ENCODE data around the genes HYOU1 and CCDC153.

DNA sequence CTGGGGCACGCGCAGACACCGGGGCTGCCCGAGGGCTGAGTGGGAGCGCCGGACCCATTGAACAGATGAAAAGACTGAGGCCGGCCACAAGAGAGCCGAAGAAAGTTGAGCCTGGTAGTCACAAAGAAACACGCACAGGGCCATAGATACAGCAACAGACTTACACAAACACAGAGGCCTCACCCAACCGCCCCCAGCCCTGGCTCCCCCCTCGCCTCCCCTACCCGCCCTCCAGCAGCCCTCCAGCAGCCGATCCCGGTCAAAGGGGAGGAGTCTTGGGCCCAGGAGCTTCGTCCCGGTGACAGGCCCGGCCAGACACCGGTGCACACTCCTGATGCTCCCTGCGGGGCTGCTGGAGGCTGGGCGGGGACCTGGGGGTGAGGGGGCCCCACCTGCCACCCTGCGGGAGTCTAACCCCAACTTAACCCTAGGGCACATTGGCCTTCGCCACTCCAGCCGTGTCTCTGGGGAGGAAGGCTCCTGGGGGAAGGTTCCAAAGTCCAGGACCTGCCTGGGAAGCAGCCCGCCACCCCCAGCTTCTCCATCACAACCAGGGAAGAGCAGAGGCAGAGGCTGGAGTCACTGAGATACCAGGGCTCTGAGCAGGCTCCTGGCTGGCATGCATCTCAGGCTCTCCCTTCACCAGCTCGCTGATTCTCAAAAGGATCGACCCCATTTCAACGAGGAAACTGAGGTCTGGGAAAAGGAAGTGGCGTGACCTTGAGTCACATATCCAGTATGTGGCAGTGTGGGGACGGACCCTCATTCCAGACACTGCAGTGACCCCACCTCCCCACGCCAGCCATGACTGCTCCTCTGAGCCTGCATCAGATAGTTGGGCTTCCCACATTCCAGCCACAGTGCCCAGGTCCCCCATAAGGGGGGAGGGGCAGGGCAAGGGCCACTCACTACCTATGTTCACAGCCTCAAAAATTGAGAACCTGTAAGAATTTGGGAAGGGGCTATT, 14.5 kb downstream of the BCL9L start:
- PRO-cap = unidirectional peak, plus-strand start at position 314 of the sequence

GRCh38 chr11:119014718-119015104, 3.4 kb downstream of the RPS25 start:
- PRO-cap = no peak

- PRO-cap = bidirectional peak, plus-strand start at chr11:119029532, minus-strand start at chr11:119029412
These were observed 10.3 kb downstream of the TRAPPC4 start for GRCh38 chr11:119028515-119029707.

DNA sequence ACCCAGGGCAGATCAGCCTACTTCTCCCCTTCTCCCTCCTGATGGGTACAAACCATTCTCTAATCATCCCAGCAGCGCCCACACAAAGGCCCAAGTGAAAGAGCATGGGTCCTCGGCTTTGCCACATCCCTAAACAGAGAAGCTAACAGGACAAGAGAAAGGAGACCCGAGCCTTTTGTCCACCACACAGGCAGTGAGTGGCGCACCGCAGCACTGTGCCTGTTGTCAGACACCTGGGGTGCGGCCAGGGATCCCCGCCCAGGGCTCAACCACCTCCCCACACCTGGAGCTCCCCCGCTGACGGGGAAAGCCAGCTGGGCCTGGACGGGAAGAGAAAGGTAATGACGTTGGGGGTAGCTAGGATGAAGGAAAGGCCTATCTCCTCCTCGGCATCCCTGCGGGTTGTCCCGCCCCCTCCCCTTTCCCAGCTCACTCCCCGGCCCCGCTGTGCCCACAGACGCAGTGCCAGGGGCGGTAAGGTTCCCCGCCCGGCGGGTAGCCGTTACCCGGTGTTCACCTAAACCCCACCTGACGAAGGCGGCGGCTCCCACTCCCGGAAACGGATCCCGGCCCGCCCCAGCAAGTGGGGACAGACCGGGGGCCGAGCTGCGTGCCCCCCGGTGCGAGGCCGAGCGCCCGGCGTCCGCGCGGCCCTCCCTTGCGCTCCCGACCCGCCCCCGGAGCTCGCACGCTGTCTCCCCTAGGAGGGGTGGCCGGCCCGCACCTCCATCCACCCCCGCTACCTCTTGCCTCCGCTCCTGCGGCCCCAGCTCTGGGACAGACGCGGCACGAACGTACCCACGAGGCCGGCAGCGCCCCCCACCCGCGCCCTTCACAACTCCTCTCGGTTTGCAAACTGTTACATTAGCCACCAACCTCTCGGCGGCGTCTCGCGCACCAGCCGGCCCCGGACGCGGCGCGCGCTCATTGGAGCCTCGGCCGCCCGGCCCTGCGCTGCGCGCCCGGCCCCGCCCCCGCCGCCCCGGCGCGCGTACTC, at the start of gene HYOU1:
HYOU1 (minus strand) TSS at position 929 of the 997 bp plus-strand sequence.
- PRO-cap = unidirectional peak, minus-strand start at position 774 of the sequence; bidirectional peak, plus-strand start outside the sequence, minus-strand start at position 919 of the sequence

GRCh38 chr11:119091776-119092868, 3.1 kb downstream of the H2AX start:
- PRO-cap = no peak

- PRO-cap = no peak
These were observed 247 bp upstream of the H2AX start for GRCh38 chr11:119095537-119095887.

GRCh38 chr11:119107738-119108200, 625 bp downstream of the C2CD2L start:
- PRO-cap = no peak

GRCh38 chr11:119149408-119150101, 703 bp downstream of the ABCG4 start:
- PRO-cap = no peak

GRCh38 chr11:119175483-119175979, 7.0 kb downstream of the NLRX1 start:
- PRO-cap = no peak

DNA sequence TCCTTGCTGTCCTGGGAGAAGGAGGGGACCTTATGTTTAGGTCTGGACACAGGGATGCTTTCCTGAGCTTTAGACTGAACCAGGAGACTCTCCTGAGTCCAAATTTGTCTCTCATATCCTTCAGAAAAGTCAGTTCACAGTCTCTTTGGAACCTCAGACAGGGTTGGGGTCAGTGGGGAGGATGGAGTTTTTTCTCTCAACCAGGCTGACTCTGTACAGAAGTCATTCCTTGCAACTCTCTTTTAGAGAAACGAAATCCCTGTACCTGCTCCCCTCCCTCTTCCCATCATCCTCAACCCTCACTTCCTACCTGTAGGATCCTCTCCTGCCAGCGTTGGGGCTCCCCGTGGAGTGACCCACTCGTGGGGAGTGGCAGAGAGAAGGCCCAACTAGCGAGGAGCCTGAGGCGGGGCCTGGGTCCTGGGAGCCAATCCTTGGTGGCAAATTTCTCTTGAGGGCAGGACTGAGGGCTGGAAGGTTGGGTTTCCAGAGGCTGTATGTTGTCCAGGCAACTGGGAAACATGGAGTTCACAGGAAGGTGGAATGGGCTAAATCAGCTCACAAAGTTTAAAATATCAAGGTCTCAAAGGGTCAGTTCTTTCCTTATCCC, at the start of gene CCDC153:
CCDC153 (minus strand) TSS at position 353 of the 610 bp plus-strand sequence.
- PRO-cap = no peak

- PRO-cap = no peak
These were observed 595 bp downstream of the RNF26 start for GRCh38 chr11:119334831-119335413.

- PRO-cap = no peak
These were observed 2.7 kb downstream of the C1QTNF5 start for GRCh38 chr11:119337584-119338784.

- PRO-cap = no peak
These were observed 1.6 kb upstream of the MFRP start for GRCh38 chr11:119347961-119348613.

GRCh38 chr11:119361950-119362341, 15.4 kb upstream of the MFRP start:
- PRO-cap = no peak

DNA sequence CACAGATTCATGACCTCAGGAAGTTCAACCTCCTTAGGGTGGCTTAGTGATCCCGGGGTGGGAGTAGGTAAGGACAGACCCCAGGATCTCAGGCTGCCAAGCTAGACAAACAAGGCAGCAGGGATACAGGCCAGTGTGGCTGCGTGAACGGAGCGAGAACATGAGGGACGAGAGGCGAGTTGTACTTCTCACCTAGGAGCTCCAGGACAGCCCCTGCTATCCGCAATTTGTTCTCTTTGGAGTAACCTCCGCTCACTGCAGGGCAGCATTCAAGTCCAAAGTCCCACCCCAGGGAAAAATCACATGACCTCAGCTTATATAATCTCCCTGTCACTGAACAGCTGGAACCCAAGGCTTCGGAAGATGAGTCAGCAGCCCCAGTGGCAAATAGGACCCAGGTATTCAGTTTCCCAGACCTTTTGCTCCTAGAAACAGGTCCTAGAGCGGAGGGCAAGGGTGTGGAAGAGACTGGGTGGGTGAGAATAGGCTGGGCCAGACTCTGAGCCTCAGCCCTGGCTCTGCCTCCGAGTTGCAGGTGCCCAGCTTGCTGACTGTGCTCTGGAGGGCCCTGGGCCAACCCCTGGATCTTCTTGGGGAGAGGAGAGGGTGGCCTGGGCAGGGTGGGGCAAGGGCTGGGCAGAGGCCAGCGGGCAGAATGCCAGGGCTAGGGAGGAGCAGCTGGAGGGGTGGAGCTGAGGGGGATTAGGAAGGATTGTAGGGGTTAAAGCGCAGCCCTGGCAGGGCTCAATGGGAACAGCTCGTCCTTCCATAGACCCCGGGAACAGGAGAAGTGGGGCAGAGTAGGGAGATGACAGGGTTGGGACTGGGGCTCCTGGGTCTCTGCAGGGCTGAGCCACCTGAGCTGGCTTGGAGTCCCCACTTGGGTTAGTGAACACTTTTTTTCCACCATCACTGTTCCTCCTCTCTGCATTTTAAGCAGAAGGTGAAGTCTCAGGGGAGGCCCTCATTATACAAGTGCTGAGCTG, 13.0 kb downstream of the USP2 start:
- PRO-cap = no peak

DNA sequence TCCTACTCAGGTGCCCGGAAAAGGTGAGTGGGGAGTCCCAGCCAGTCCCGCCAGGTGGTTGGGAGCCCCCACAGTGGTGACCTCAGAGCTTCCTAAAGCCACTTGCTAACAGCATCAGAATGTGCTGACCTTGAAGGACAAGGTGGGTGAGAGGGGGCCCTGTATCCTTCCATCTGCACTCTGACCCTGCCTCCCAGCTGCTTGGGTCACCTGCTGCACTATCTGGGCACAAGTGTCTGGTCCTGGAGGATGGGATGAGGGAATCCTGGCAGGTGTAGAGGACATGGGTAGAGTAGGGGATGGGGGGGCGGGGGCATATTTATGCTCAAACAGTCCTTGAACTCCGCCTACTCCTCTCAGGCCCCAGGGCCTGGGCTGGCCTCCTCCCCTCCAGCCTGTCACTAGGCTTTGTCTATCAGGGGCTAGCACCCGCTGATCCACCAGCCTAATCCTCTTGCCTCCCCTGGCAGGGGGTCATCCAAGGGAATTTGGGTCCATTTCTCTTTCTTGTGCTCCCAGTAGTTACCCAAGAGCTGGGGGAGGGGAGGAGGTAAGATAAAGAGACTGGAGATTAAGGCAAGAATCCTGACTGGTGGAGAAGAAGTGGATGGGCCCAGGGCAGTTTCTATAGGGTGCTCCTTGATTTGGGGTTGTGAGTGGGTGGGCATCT, 3.3 kb downstream of the USP2 start:
- PRO-cap = no peak

- PRO-cap = no peak
These were observed 29.8 kb downstream of the NECTIN1 start for GRCh38 chr11:119699001-119699843.

- PRO-cap = no peak
These were observed 14.9 kb downstream of the TRIM29 start for GRCh38 chr11:120122906-120123485.

DNA sequence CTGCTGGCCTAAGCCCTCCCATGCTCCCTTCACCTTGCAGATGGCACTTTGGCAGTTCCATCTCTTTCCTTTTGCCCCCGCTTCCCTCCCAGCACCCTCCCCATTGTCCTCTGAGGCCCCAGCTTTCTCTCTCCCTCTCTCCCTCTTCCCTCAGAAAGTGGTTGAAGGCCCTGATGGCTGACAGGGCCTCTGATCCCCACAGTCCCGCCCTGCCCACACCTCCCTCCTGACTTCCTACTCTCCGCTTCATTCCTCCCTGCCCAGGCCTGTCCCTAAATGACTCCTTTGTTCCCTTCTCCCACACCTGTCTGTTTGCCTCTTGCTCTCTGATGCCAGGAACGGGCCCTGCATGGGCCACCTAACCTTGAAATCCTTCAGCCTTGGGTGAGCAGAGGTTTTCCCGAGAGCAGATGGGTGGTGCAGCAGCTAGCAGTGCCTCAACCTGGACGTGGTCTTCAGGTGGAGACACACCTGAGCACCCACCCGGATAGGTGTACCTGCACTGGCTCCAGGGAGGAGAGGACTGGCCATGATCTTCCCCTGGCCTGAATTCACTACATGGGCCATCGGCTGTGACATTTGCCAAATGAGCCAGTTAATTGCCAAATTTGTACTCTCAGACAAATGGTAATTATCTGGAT, 5.7 kb downstream of the TRIM29 start:
- PRO-cap = no peak

- PRO-cap = no peak
These were observed 4.5 kb downstream of the TRIM29 start for GRCh38 chr11:120133264-120133885.